ENCODE measurements around a stretch of chr17.

- PRO-cap, result no peak
These were observed 111.2 kb downstream of the SEPTIN9 start for GRCh38 chr17:77392312-77393161.

- PRO-cap, result no peak
These were observed 174.5 kb downstream of the SEPTIN9 start for GRCh38 chr17:77455477-77456583.

- PRO-cap, result no peak
These were observed 184.9 kb downstream of the SEPTIN9 start for GRCh38 chr17:77466131-77466584.

DNA sequence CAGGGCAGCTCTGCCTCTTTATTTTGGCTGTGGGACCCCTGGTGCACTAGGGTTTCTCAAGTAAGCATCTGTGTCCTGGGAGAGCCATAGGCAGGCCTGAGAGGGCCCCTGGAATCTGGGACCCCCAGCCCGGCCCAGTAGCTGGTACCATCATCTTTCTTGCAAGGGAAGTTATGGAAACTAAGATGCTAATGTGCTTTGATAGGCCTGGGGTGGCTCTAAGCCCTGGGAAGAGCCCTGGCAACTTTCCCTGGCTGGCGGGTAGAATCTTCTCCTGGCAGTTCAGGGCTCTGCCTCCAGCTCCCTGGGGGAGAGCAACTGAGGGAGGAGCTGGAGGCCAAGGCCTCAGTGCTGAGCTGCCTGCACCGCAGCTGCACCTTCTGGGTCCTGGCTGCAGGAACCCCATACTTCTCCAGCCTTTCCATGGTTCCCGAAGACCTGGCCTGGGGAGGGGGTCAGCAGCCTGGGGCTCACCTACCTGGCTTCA, 193.0 kb downstream of the SEPTIN9 start:
- PRO-cap, result no peak

DNA sequence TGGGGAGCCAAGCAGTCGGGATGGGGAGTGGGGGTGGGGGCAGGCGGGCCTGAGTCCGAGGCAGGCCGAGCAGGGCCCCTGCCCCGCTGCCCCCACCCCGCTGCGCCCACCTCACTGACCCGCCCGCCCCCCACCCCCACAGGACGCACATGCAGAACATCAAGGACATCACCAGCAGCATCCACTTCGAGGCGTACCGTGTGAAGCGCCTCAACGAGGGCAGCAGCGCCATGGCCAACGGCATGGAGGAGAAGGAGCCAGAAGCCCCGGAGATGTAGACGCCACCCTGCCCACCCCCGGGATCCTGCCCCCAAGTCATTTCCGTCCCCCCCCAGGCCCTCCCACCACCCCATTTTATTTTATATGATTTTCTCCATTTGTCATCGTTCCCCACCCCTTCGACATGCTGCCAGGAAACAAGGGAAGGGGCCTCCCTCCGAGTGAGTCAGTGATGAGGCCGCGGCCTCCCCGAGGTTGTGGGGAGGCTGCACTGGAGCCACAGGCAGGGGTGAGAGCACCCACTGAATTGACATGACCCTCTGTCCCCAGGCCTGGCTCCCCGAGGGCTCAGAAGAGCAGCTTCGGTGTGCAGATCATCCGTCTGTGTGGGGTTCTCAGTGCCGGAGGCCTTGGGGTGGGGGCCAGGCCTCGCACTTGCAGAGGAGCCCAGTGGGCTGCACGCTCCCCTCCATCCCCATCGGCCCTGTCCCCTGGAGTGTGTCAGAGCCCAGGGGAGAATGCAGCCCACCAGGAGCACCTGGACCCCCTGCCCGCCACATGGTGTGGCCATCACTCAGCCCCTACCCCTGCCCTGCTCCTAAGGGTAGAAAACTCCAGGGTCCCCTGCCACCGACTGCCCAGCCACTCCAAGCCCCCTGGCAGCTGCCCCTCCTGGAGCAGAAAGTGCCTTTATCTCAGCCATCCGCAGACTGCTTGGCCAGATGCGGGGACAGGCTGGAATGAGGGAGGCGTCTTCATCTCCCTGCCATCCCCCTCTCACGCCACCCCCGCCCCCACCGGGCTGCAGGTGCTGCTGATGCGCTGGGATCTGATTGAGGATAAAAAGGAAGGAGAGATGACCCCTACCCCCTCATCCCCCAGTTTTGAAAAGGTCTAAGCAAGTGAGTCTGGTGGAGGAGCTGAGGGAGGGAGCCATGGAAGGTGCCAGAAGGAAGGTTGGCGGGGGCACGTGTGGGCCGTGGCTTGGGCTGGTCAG, 217.5 kb downstream of the SEPTIN9 start:
- PRO-cap, result no peak

DNA sequence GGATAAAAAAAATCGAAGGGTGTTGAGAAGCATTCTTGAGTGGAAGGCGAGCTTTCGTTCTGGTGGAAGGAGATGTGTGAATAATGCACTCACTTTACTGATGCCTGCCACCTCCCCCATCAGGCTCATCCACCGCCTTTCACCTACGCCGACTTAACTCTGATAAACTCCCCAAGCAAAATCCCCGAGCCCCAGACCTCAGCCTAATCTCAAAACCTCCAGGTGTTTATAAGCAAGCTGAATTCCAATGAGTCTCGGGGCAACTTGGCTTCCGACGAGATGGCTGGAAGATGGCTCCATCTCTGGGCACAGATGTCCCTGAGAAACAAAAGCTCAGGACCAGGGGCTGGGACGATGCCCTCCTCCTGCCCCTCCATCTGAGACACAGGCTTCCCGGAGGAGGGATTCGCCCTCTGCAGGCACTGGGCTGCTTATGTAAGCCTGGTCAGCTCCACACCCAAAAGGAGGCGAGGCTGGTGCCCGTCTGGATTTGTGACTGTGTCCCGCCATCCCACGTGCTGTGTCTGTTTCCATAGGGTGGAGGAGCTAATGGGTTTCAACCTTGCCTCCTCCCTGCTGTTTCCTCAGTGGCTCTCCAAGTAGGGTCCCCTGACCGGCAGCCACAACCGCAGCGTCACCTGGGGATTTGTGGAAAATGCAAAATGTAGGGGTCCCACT, 290.9 kb downstream of the SEPTIN9 start:
- PRO-cap, result no peak

DNA sequence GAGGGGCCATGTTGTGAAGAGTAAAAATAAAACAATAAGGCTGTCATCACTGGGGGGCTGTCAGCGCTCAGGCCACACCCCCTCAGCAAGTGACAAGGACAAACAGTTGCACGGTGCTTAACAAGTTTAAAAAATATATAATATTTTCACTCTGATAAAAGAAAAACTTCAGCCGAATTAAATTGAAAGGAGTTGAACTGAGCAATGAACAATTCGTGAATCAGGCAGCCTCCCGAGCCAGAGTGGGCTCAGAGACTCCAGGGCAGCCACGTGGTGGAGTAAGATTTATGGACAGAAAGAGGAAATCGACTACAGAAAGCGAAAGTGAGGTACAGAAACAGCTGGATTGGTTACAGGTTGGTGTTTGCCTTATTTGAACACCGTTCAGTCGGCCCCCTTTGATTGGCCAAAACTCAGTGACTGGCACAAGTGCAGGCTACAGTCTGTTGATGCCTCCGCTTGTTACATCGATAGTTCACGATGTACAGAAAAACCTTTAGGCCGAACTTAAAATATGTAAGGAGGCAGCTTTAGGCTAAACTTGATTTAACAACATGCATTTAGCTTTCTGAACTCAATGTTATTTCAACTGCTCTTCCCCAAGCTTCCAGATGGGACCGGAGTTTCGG, 328.8 kb downstream of the SEPTIN9 start:
- PRO-cap, result no peak

DNA sequence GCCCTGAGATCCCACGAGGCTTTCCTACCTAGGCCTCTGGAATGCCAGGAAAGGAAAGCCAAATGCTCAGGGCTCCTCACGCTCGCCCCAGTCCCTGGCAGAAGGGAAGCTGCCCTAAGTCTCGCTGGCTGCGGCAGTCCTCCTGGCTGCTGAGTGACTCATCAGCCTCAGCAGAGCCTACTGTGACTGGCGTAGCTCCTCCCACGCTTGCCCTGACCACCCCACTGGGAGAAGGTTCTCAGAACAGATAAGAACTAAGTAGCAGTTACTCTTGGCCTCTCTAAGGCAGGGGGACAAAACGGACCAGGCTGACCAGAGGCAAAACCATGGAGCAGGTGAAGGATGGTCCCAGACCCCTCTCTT, 124.0 kb upstream of the TNRC6C start:
- PRO-cap, result no peak

- PRO-cap, result no peak
These were observed 93.8 kb upstream of the TNRC6C start for GRCh38 chr17:77864626-77865184.

DNA sequence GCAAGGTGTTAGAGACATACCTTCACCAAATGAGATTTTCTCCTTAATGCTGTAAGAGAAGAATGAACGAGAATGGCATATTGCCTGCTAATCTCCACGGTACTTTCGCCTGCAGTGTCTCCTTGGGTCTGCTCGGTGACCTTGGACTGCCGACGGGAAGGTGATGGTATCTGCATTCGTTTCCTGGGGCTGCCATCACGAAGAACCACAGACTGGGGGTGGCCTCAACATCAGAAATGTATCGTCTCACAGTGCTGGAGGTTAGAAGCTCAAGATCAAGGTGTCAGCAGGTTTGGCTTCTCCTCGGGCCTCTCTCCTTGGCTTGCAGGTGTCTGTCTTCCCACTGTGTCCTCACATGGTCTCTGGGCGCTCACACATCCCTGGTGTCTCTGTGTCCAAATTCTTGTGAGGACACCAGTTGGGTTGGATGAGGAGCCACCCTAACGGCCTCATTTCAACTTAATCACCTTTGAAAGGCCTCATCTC, 86.3 kb upstream of the TNRC6C start:
- PRO-cap, result no peak

DNA sequence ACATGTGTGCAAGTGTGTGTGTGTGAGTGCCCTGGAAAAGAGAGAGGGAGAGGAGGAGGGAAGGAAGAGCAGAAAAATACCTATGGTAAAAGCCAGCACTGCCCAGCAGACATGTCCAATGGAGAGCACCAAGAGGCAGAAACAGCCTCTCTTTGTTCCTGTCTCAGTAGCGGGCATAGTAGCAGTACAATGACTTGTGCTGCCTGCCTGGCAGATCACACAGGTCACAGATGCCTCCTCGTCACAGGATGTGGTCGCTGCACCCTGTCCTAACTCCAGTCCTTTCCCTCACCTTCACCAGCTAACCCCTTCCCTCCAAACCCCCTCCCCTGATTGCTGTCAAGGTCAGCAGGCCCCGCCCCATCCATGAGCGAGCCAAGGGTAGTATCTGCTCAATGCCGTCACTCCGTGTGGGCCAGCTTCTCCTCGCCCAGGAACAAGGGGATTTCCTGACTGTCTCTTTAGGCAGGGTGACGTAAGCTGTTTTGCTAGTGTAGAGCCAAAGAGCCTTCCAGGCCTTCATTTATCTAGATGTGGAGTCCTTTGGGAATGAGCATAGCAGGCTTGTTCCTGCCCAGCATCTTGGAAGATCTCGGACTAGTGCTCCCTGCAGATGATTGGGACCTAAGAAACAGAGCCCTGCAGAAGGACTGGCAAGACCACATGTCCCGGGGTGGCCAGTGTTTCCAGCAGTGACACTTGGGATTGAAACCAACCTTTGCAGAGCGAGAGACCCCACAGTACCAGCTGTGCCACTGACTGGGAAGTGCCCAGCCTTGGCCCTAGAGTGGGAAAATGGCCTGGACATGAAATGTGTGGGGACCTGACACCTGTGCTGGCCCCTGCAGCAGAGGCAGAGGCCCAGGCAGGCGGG, 75.9 kb upstream of the TNRC6C start:
- PRO-cap, result no peak

DNA sequence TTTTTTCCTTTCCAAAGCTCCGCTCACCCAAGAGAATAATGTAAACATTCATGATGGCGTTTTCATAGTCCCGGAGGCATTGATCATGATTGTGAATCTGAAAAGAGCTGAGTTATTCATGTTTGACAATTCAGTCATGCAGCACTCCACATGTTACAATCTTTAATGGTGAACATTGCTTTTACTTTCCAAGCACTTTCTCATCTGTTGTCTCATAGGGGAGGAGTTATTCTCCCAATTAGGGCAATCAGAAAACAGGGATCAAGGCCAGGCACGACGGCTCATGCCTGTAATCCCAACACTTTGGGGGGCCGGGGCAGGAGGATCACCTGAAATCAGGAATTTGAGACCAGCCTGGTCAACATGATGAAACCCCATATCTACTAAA, 70.2 kb upstream of the TNRC6C start:
- PRO-cap, result no peak

- PRO-cap, result no peak
These were observed 23.2 kb upstream of the TNRC6C start for GRCh38 chr17:77935215-77935795.

DNA sequence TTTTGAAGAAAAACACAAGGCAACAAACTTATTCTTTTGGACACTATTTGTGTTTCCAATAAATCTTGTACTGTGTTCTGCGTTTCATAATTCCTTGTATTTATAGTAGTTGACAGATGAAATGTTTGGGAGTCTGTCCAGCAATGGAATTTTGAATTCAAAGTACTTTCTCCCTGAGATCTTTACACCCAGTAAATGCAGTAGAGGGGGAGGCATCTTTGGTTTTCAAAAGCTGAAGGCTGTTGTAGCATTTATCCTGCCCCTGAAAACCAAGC, 82.9 kb downstream of the TNRC6C start:
- PRO-cap, result no peak

GRCh38 chr17:78093455-78093745, 35.2 kb downstream of the TMC6 start:
- PRO-cap, result no peak

- PRO-cap, result no peak
These were observed 22.2 kb downstream of the TMC6 start for GRCh38 chr17:78106103-78107019.

- PRO-cap, result no peak
These were observed 18.2 kb downstream of the TMC6 start for GRCh38 chr17:78110292-78110761.

DNA sequence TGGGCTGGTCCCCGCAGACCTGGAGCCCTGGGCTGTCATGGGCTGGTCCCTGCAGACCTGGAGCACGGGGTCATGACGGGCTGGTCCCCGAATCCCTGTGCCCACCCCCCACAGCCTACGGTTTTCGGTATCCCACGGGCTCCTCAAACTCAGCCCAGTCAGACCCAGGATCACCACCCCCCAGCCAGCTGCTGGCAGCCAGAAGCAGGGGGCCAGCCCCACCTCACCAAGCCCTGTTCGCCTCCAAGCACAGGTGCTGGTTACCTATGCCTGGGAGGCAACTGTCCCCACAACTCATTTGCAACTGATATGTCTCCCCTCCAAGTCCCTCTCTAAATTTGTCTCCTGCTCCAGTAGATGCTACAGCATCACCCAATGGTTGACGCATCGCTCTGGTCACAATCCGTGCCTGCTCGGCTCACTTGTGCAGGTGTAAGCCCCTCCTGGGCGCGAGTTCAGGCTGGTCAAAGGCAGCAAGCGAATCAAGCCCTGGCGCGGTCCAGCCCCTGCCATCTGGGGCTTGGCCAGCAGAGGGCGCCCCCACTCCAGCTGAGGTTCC, 16.2 kb downstream of the TMC6 start:
- PRO-cap, result no peak

GRCh38 chr17:78113393-78113801, 15.2 kb downstream of the TMC6 start:
- PRO-cap, result no peak

GRCh38 chr17:78125112-78125654, 3.4 kb downstream of the TMC6 start:
- PRO-cap, result no peak

Measured in aorta (tissue), 1 donor.